ENCODE measurements around the genes ATP8B1 and NEDD4L.

GRCh38 chr18:54717562-54718116, 110.6 kb upstream of the RAB27B start:
- PRO-cap, 7 experiments = no peak in any of the 7 experiments

GRCh38 chr18:54873917-54874320, 45.6 kb downstream of the RAB27B start:
- PRO-cap, 7 experiments = no peak in any of the 7 experiments

DNA sequence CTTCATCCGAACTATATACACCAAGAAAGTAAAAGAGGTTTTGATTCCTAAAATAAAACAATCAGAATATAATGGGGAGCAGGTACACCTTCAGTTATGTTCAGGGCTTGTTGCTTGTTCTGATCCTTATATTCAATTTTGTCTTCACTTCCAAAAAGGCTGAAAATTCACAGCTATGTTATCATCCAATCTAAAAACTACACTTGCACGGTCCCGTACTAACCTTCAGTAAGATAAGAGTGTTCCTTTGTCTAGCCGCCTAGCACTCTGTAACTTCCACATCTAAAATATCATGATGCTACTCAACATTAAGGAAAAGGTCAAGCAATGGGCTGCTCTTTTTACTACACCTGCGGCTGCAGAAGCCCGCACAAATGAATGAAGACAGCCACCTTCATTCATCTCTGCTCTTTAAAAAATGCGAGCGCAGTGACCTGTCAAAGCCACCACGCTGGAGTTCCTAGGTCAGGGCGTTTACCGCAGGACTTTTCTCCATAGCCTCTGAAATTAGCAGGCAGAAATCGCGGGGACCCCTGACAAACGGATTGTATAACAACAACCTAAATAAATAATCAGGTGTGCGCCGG, 678 bp downstream of the CCDC68 start:
- PRO-cap, 7 experiments = no peak in any of the 7 experiments

DNA sequence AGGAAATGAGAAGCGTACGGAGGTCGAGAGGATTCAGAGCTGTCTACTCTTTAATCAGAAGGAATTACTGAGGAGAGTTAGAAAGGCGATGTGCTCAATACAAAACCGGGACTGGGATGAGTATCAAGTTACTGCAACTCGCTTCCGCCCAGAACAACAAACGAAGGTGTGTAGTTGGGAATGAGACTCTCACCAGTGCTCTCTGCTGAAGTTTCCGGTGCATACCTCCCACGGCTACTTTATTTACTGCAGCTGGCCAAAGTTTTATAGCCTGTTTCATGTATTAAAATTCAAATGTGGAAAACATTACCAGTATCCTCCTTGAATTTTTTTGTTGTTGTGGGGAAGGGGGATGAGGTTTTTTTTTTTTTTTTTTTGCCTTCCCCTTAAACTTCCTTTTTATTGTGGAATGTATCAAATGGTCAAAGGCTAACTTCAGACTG, 292.3 kb upstream of the CCDC68 start:
- PRO-cap, 7 experiments = no peak in any of the 7 experiments

DNA sequence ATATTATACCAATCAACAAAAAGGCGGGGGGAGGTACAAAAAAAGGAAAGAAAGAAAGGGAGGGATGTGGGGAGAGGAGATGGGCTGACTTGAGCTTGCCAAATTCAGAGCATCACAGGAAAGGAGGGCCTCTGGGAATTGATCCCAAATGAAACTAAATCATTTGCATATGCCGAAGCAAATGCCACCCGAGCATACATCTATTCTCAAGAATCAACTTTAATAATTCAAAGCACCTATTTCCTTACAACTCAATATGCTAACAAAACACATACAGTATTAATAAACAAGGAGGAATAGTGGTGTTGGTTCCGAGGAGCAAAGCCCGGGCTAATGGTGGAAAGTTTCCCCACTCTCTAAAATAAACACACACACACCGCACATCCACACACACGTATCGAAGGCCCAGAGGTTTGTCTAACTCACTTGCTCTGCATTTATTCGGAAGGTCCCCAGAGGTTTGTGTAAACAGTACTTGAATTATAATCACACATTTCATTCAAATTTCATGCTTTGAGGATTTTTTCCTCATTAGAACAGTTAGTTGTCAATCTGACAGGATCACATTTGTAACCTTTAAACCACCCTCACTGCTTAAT, 264.8 kb downstream of the TCF4 start:
- PRO-cap, 7 experiments = no peak in any of the 7 experiments

DNA sequence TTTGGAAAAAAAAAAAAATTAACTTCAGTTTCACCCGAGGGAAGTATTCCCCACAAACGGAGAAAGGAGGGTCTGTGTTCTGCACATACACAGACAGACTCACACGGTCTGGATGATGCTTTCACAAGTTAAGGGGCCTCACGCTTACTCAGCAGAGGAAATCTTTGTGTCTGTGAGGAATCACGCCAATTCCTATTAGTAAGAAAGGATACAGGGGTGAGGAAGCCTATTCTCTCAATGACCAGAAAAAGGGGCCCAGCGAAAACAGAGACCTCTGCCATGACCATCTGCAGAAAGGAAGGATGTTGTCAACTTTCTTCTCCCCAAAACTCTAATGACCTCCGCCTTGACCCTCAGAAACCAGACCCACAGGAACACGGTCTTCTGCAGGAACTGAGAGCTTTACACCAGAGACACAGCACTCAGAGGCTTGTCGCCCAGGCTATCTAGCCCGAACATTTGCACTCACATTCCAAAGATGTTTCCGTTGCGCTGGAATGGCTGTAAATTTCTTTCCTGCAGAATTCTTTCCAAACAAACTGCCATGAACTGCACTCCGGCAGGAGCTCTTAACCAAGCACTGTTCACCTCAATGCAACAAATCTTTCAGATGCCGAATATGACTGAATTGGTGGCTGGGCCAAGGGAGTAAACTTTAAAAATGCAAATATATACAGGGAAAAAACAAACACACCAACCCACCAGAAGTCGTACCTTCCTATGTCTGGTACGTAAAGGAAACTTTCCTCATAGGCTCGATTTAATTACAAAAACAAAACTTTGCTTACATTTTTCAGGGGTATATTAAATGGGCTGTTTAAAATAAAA, 186.2 kb downstream of the TCF4 start:
- PRO-cap, 7 experiments = no peak in any of the 7 experiments

DNA sequence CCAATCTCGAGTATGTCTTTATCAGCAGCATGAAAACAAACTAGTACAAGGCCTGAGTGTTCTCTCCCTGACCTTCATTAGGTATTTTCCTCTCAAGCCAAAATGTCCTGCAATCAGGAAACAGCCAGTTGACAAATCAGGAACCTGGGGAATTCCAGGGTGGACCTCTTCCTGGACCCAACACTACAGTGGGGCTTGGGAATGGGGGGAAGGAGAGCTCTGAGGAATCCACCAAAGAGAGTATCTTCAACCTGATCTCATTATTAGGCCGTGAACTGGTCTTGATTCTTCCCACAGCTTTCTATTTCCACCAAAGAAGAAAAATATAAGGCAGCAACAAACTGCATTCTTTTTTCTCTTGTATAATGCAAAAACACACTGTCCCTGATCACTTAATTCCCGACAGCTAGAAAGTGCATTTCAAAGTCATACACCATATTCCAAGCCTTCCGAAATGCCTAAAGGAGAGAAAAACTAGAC, 129.6 kb downstream of the TXNL1 start:
- PRO-cap, 7 experiments = no peak in any of the 7 experiments

DNA sequence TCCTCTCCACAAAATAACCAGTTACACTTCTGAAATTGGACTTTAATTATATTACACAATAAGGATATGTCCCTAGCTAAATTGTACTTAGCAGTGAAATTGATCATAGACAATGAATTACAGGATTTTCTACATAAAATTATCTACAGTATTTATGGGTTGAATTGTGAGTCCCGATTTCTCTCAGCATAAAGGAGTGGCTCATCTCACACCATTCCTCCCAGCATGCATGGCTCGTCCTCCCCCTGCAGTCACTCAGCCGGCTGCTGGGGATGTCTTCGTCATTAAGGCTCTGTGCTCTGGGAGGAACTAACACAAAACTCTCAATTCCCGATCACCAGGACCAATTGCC, 76.0 kb downstream of the TXNL1 start:
- PRO-cap, 7 experiments = no peak in any of the 7 experiments

DNA sequence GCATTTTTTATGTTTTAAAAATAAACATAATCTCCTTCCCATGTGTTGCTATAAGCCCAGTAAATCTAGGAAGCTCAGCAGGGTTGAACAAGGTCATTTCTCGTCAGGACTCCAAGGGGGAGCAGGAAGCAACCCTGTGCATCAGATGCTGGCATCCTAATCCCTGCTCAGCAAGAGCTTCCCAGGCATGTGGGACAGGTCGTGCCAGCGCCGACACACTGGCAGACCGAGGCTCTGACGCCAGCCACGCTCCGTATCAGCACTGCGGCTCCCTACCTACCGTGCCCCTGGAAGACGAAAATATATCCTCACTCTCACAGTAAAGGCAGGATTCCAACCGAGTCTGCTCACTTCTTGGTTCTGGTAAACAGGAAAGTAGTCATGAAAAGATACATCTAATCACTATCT, 61.5 kb downstream of the TXNL1 start:
- PRO-cap, 7 experiments = no peak in any of the 7 experiments

GRCh38 chr18:56789318-56789735, 138.2 kb downstream of the WDR7 start:
- PRO-cap, 7 experiments = no peak in any of the 7 experiments

- PRO-cap, 7 experiments = no peak in any of the 7 experiments
These were observed 9.3 kb upstream of the BOD1L2 start for GRCh38 chr18:57137570-57138018.

- PRO-cap, 7 experiments = no peak in any of the 7 experiments
These were observed 7.4 kb upstream of the ONECUT2 start for GRCh38 chr18:57427399-57428544.

- PRO-cap, 7 experiments = no peak in any of the 7 experiments
These were observed 4.9 kb upstream of the ONECUT2 start for GRCh38 chr18:57429901-57431105.

DNA sequence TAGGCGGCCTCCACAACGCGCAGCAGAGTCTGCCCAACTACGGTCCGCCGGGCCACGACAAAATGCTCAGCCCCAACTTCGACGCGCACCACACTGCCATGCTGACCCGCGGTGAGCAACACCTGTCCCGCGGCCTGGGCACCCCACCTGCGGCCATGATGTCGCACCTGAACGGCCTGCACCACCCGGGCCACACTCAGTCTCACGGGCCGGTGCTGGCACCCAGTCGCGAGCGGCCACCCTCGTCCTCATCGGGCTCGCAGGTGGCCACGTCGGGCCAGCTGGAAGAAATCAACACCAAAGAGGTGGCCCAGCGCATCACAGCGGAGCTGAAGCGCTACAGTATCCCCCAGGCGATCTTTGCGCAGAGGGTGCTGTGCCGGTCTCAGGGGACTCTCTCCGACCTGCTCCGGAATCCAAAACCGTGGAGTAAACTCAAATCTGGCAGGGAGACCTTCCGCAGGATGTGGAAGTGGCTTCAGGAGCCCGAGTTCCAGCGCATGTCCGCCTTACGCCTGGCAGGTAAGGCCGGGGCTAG, 1.3 kb downstream of the ONECUT2 start:
- PRO-cap, 7 experiments = no peak in any of the 7 experiments

- PRO-cap, 7 experiments = no peak in any of the 7 experiments
These were observed 46.5 kb upstream of the NARS1 start for GRCh38 chr18:57667866-57668875.

GRCh38 chr18:57684004-57684448, 62.4 kb upstream of the NARS1 start:
- PRO-cap, 7 experiments = no peak in any of the 7 experiments

GRCh38 chr18:57780679-57781390, 22.3 kb downstream of the ATP8B1 start:
- PRO-cap, 7 experiments = no peak in any of the 7 experiments

DNA sequence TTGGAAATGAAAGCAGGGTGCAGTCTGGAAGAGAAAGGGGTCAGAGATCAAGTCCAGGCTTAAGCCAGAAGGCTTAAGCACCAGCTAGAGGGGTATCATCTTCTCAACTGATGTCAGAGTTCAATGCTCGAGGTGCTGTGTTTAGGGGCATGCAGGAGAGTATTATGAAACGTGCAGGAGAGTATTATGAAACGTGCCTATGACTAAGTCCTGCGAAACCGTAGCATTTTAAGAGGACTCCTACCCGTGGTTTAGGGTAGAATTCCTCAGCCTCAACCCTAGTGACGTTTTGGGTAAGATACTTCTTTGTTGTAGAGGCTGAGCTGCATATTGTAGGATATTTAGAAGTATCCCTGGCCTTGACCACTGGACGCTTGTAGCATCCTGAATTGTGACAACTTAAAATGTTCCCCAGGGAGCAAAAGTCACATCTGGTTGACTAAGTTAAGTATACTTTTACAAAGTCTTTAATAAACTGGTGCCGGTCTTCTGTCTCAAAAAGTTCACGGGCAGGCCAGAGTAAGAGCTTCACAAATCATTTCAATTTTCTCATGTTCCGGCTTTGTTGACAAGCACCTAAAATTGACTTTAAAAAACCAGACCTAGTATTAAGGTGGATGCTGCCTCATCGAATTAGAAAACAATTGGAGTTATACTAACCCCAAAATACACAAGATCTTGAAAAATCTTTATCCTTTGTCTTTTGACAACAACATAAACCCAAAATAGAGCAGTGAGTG, 18.4 kb downstream of the ATP8B1 start:
- PRO-cap, 7 experiments = no peak in any of the 7 experiments

GRCh38 chr18:57803136-57804206, at the start of gene ATP8B1:
ATP8B1 (minus strand) TSS chr18:57803315.
- PRO-cap, 7 experiments = no peak in any of the 7 experiments

- PRO-cap, 7 experiments = peak in 6 of 7 experiments; most common plus-strand start chr18:58044211 (in 3); most common minus-strand start chr18:58044690 (in 3)
These were observed at the start of gene NEDD4L for GRCh38 chr18:58044184-58044944. NEDD4L (plus strand) TSS chr18:58044226.

All from T-cell (primary cell).